Vein endothelial cell (primary cell): ENCODE measurements around the genes ZDHHC17 and MYF6.

DNA sequence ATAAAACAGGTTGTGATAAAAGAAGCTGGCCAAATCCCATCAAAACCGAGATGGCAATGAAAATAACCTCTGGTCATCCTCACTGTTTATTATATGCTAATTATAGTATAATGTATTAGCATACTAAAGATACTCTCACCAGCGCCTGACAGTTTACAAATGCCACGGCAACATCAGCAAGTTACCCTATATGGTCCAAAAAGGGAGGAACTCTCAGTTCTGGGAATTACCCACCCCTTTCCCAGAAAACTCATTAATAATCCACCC is 51.0 kb downstream of the OSBPL8 start:
- CAGE, long polyA plus RNA: no peak

DNA sequence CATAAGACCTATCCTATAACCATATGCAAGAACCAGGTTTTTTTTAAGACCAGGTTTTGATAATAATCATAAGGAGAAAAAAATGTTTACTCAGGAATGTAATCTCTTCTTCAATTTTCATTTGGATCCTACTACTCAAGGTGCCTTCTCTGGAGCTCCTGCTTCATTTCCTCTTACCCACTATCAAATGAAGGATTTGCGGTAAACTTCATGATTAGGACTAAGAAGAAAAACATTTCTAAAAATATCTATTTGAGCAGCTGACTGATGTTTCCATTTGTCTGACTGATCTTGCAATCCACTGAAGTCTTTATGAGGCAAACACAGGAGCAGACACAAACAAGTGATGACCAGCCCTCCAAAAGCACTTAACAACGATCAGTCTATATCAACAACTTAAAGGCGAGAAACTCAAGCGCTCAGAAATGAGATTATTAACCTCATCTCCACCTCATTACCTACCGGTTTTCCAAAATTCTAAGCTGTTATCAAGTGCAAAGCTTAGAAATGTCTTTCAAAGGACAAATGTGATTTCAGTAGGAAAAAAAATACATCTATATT is 26.3 kb downstream of the OSBPL8 start:
- CAGE, long polyA plus RNA: no peak

- CAGE, long polyA plus RNA: no peak
Measured at GRCh38 chr12:76763424-76764331, at the start of gene ZDHHC17. ZDHHC17 (plus strand) TSS chr12:76764115.

DNA sequence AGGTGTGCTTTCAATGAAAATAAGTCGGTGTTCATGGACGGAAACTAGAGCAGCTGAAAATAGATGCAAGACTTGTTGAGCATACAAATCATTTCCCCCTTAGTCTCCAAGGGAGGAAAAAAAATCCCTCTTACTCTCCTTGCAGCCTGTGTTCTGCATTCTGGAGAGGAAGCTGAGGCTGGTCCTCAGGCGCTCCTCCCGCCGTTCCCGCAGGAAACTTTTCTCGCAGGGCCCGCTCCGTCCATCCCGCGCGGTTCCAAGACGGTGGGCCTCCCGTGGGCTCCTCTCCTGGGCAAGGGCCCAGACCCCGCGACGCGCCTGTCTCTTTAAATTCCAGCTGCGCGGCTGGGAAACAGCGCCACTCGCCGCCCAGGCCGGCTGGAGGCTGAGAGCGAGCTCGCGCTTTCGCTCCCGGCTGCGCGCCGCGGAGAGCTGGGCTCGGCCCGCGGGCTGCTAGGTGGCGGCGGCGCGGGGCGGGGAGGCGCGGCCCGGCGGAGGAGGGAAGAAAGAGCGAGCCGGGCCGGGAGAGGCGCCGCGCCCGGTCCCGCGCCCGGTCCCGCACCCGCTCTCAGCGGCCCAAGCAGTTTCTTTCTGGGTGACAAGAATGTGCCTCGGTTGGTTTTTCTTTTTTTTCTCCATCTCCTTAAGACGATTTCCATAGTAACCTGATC is 259.2 kb upstream of the E2F7 start:
- CAGE, long polyA plus RNA: no peak

GRCh38 chr12:77939905-77940456 is 109.3 kb downstream of the NAV3 start:
- CAGE, long polyA plus RNA: no peak

DNA sequence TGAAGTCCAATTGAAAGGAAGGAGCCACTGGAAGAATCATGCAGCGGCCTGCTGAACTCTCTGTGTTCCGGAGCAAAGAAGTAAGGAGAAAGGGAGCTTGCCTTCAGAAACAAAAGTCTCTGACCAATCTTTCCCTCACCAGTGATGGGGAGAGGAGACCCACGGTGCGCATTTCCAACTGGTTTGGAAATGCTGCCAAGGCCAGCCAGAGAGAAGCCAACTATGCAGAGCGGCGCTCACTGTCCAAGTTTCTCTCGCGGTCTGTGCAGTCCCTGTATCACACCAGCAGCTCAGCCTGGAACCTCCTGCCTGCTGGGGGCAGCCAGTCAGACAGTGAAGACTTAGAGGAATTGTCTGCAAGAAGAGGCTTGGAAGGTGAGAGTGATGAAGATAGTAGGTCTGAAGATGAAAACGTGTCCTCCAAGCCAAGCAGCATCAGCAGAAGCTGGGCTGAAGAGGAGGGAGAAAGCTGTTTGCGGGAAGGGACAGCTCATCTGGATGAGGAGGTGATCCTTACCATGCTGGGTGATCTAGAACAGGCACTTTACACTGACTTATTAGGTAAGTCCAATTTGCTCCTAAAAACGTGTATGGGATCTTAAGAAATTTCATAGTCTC is 206.2 kb downstream of the NAV3 start:
- CAGE, long polyA plus RNA: no peak

DNA sequence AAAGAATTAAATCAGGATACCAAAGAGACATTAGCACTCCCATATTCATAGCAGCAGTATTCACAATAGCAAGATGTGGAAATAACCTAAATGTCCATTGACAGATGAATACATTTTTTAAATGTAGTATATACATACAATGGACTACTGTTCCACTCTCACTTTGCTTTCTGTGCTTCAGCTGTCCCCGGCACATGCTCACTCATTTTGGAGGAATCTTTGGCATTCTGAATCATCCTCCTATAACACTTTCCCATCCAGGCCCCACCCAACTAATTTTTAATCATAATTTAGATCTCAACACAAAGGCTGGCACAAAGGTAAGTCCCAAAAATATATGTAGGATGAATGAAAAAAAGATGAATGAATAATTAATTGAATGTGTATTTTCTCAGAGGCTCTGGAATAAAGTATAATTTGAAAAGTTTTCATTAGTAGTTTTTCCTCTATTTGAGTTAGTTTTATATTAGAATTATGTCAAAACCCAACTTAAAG is 99.3 kb downstream of the SYT1 start:
- CAGE, long polyA plus RNA: no peak

DNA sequence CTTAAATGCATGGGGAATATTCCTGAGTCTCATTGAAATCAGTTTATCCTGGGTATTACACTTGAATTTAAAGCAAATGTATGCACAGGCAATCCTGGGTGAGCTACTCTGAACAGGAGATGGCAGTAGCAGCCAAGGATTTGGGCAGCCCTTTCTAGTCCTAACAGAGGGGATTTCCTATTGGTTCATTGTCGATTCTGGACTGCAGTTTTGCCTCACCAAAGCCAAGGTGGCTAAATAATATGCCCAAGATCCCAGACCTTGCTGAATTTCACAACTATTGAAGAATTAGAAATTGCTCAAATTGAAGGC is 282.8 kb downstream of the PAWR start:
- CAGE, long polyA plus RNA: no peak

- CAGE, long polyA plus RNA: no peak
Measured at GRCh38 chr12:79635143-79635791, 55.5 kb downstream of the PAWR start.

DNA sequence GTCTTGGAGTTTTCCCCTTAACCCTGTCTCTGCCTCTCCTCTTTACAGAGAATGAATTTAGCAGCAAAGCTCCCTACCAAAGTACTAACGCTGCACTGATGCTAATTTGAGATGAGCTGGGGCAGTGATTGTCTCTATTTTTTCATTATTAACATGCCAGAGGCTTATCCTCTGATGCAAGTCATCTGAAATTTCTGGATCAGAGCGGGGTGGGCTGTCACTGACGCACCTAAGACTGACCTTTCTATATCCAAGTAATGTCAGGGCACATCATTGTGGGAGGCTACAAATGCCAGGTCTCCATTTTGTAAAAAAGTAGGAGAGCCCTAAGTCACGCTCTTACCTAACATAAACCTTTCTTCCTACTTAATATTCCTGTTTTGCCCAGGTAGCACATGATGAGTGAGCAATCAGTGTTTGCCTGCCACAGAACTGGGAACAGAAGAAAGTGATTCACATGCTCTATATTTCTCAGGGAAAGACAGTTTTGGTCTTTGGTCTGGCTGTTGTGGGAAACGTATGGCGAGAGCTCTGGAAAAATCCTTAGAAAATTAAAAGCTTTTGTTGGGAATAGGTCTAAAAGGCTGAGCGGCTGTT is 1.1 kb upstream of the PAWR start:
- CAGE, long polyA plus RNA: no peak

- CAGE, long polyA plus RNA: no peak
Measured at GRCh38 chr12:79796555-79797129, 105.9 kb upstream of the PAWR start.

GRCh38 chr12:79806988-79807409 is 116.2 kb upstream of the PAWR start:
- CAGE, long polyA plus RNA: no peak

DNA sequence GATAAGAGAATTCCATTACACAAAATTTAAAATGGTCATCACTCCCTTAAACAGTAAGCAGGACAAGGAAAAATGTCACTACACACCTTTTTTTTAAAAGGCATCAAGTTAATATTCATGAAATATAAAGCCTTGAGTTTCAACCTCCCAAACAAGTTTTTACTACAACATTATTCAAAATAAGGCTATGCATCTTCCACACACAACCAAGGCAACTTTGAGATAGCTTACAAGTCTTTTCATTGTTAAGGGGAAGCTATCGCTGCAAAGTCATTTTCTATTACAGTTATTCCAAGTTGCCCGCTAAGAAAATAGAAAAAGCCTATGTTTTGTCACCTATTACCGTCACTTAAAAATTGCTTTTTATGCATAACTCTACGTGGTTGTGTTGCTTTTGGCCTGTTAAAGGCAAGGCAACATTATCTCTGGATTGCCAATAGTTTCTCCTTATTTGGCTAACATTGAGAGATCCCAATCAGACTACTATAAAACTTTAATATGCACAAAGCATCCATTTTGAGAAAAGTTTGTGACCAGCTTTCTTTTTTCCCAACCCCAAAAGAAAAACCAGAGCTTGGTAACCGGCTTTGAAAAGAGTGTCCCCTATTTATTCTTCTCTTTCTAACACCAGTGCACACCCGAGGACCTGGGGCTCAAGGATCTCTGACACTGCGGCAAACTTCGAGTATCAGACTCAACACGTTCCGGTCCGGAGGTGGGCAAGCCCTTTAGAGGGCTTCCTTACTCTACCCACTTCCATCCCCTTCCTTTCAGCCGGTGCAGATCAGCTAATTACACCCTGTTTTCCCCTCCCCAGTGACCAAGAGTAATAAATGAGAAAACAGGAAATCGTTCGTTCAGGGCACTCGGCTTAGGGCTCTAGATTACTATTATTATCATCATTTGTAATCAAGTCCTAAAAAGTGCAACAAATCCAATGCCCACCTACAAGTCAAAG is 1.3 kb downstream of the PPP1R12A start:
- CAGE, long polyA plus RNA: no peak

- CAGE, long polyA plus RNA: no peak
Measured at GRCh38 chr12:79998540-79998743, 63.5 kb upstream of the PPP1R12A start.

DNA sequence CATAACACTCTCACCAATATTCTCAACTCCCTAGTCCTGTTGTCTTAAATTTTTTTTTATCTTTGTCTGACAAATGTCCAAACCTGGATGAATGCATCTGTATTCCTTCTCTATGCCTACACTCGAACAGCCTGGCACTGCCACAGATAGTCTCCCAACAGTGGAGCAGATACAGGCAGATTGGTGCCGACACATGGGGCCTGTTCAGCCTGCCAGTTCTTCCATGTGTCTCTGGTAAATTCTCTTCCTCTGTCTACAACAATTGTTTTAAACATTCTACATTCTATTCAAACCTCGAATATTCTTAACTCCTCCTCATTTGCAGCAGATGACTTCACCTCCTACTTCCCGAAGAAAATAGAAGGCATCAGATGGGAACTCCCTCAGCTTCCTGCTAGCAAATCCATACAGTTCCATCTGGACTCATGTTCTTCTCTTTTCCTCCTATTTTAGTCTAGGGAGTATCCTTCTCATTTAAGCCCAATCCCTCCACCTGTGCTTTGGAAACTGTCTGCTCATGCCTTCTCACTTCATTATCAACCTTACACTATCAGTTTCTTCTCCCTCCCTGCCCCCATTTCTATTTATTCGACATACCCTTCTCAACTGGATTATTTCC is 43.1 kb upstream of the OTOGL start:
- CAGE, long polyA plus RNA: no peak

DNA sequence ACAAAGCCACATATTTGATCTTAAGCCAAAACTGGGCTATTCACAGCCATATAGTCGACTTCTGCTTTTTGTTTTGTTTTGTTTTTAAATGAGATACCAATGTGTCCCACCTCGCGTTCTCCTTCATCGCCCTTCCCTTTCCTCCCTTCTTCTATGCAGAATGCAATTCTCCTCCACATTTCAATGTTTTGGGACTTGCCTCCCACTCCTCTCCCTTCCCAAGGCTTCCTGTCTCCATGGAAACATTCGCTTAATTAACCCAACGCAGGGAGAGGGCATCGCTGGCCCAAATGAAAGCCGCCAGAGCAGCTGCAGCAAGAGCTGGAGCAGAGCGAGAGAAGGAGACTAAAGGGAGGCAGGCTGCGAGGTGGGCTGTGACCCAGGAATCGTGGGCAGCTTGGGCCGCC is 43.6 kb upstream of the PTPRQ start:
- CAGE, long polyA plus RNA: no peak

GRCh38 chr12:80634932-80635443 is 72.4 kb upstream of the MYF6 start:
- CAGE, long polyA plus RNA: no peak

DNA sequence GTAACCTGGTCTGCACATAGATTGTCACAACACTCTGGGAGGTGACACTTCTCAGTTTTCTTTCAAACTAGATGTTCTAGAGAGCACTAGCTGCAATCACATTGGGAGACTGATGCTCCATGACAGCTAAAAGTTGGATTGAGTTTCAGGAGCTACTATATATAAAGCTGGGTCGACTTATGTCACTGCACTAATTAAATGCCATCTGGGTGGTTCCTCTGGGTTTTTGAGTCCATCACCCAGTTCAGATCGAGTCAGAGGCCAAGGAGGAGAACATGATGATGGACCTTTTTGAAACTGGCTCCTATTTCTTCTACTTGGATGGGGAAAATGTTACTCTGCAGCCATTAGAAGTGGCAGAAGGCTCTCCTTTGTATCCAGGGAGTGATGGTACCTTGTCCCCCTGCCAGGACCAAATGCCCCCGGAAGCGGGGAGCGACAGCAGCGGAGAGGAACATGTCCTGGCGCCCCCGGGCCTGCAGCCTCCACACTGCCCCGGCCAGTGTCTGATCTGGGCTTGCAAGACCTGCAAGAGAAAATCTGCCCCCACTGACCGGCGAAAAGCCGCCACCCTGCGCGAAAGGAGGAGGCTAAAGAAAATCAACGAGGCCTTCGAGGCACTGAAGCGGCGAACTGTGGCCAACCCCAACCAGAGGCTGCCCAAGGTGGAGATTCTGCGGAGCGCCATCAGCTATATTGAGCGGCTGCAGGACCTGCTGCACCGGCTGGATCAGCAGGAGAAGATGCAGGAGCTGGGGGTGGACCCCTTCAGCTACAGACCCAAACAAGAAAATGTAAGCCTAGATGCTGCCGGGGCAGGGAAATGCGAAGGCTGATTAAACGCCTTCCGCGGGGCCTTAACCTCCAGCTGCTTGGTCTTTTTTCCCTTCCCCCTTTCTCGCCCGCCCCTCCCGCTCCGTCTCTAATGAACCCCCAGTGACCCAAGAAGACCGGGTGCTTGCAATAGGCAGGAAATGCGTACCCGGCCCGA is at the start of gene MYF6:
TSS of gene MYF6 (plus strand) at position 190 of the 991 bp plus-strand sequence.
- CAGE, long polyA plus RNA: no peak

- CAGE, long polyA plus RNA: no peak
Measured at GRCh38 chr12:81079436-81079614, 1.4 kb downstream of the ACSS3 start.

DNA sequence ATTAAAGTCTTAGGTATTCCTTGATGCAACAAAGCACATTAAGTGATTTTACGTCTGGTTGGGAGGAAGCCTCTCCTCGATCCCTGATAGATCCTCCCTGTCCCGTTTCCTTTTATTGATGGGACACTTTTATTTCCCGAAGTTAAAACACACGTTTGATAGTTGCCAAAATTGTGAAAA is 1.2 kb downstream of the TMTC2 start:
- CAGE, long polyA plus RNA: no peak